Gallbladder (tissue), 1 donor: ENCODE measurements around the genes SNRNP25, RGS11 and MCRIP2.

GRCh38 chr16:53765-54350 lies at the start of gene SNRNP25:
Gene SNRNP25, plus strand, starts transcription at chr16:53828.
- PRO-cap, result bidirectional peak, plus-strand start at chr16:53873, minus-strand start at chr16:53608

DNA sequence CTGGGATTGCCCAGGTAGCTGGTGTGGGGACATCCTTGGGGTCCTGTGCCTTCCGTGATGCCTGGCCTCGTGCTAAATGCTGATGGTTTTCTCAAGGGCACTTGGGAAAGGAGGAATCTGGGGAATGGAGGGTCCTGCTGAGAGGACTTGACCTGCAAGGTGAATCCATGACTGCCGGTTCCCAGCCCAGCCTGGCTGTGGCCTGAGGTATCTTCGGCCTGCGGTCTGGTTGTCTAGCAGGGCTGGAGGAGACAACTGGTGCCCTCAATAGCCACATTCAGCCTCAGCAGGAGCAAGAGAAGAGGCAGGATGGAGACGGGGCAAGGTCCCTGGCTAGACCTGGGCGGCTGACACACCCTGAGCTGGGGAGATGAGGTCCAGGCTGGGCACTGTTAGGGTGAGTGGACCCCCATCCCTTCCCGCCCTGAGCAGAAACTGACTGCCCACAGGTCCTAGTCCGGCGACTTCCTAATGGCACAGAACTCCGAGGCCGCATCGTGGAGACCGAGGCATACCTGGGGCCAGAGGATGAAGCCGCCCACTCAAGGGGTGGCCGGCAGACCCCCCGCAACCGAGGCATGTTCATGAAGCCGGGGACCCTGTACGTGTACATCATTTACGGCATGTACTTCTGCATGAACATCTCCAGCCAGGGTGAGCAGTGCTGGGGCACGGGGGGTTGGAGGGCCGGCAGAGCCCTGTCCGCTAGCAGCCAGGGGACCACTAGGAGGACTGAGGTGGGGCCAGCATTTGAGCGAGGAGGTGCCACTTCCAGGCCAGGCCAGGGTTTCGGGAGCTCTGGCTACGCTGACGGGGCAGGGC lies 4.8 kb downstream of the MPG start:
- PRO-cap, result no peak

DNA sequence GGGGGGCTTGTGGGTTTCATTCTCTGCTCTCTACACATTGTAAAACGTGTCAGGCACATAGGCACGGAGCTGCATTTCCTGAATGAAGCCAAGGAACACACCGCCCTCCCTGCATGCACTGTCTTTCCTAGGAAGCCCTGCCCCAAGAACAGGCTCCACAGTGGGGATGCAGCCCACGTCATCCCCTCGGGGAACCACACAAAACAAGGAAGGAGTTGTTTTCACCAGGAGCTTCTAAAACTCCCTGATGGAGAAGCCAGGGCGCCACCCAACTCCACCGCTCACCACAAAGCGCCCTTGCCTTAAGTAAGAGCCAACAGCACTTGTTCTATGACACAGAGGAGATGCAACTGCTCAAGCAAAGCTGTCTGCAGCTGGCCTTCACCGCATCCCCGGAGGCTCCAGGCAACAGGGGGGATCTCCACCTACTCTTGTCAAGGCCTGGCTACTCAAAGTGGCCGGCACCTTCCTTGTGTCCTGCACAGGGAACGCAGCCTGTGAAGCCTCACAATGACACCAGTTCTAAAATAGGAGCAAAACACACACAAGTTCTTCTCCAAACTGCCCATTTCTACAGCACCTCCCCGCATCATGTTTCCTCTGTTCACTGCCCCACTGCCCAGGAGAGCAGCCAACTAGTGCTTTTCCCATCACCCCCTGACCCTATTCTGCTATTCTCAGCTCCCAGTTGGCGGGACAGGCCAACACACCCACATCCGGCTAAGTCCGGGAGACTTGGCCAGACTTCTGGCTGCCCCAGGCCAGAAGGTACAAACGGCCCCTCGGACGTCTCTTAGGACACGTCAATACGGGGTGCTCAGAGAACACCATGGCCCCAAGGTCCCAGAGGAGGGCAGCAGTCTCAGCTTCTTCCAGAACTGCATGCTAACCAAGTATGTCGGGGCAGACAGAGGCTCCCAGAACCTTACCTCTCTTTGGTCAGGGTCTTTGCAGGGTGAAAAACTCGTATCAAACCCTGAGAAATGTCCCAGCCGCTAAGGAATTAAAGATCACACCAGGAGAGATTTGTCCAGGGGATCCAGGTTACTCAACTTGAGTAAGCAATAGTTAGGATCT lies 24.3 kb downstream of the MPG start:
- PRO-cap, result no peak

GRCh38 chr16:275017-276213 lies at the start of gene RGS11:
Gene RGS11, minus strand, starts transcription at chr16:275944.
- PRO-cap, result no peak

DNA sequence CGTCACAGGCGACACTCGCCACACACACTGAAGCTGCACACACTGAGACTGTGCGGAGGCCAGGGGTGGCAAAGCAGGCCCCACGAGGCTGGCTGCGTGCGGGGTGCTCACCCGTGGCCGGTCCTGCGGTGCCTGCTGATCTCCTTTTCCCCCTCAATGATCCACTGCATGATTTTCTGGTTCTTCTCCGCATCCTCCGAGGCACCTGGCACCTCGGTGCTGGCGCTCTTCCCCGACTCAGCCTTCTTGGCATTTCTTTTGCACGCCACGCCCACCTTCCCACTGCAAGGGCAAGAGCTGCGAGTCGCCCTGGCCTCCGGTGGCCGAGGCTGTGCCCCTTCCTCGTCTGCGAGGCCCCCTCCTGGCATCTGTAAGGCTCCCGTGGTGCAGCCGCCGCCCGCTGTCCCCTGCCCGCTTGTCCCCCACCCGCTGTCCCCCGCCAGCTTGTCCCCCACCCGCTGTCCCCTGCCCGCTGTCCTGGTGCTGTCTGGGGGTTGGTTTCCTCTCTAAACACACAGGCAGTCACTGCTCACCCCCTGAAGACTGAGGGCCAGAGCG lies 14.1 kb downstream of the PDIA2 start:
- PRO-cap, result no peak

DNA sequence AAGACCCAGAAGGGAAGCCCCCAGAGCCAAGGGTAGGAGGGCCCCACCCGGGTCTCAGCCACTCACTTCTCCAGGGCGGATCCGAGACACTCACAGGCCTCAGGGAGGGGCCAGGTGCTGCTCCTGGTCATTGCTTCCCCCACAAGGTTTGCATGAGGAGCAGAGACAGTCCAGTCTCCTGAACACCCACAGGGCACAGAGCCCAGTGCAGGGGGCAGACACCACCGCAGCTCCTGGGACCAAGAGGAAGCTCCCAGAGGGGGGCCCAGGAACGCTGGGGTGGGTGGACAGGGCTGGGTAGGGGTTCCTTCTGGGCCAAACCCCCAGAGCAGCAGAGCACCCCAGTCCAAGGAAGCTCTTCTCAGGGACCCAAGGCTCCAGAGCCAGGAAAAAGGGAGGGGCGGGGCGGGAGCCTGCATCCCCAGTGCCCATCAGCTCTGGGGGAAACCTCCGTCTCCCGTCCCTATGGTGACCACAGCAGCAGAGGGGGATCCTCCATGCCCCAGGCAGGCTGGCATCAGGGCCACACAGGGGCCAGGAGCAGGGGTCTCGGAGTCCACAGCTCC lies 746 bp upstream of the MRPL28 start:
- PRO-cap, result no peak

DNA sequence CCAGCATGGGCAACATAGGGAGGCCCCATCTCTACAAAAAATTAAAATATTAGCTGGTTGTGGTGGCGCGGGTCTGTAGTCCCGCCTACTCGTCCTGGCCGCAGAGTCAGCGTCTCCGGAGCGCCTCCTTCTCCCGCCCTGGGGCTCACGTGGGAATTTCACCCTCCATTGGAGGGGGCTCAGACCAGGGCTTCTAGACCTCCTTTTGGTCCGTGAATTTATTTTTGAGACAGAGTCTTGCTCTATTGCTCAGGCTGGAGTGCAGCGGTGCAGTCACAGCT lies 457 bp upstream of the NME4 start:
- PRO-cap, result no peak

DNA sequence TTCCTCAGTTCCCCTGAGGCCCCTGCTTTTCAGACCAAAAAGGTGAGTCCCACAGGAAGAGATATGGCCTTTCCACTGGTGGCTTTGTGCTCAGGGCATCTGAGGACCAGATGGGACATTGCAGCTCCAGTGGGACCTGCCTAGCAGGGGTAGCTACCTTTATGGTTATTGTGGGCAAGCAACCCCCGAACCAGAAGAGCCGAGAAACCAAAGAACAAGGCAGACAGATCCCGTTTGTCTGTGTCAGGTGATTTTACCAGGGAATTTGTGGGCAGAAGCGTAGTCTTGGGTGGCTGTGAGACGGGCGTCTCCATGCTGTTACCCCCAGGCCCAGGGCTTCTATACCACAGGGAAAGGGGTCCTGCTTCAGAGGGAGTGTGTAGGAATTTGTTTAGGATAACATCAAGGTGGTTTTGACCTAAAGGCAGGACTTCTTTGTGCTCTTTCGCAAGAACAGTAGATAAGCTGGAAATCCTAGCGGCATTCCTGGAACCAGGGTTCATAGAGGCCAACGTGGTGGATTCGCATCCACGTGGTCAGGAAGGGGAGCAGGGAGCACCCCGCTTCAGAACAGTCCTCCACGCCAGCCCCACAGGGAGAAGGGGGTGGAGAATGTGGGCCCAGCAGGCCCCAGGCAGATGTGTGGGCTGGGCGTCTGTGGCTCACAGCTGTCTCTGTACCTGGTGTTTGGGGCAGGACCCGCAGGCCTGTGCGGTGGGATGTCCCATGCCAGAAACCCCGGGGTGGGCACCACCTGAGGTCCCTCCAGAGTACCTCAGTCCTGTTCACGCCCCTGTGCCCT lies 3.9 kb downstream of the DECR2 start:
- PRO-cap, result no peak

GRCh38 chr16:477325-477848 lies 50.1 kb upstream of the CAPN15 start:
- PRO-cap, result bidirectional peak, plus-strand start at chr16:477605, minus-strand start at chr16:477489

- PRO-cap, result no peak
Observed at GRCh38 chr16:496431-497328, 30.8 kb upstream of the CAPN15 start.

DNA sequence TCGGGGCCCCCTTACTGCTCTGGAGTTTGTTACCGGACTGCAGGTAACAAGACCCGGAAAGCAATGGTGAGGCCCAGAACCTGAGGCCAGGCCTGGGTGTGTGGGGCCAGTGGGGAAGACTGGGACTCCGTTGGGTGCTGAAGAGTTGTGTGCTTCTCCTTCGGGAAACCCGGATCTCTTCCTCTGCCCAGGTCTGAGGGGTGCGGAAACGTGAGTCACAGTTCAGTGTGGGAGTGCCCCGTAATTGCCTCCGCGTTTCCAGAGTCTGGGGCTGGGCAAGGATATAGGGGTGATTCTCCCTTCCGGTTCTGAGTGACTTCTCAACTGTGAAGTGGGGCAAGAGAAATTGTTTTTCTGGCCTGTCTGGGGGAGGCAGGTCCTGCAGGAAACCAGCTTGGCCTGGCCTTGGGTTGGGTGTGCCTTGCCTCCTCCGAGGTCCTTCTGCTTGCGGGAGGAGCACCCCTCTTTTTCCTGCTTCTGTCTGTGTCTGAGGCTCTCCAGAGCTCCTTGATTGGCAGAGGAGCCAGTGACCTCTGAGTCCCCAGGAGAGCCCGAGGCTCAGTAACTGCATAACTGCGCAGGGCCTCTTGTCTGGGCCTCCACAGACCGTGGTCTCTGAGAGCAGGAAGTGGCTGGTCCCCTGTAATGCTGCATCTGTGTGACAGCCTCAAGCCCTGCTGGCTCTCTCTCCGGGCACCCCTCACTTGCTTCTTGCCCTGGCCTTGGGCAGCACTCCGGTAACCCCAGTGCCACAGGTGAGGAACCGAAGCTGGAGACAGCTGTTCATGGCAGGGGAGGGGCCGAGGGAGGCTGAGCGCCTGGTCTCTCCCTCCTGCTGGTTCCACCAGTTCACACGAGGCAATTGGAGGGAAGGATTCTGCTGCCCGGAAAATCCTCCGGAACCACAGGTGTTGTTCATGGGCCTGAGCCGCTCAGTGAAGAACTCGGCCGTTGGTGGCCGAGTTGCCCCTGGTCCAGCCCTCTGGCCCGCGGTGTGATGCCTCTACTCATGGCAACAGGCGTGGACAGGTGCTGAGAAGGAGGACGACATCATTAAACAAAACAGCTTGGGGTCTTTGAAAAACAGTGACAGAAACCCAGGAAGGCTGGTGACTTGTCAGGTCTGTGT lies 1.5 kb downstream of the CAPN15 start:
- PRO-cap, result unidirectional peak, minus-strand start at position 121 of the sequence; unidirectional peak, minus-strand start at position 185 of the sequence; unidirectional peak, minus-strand start at position 617 of the sequence

- PRO-cap, result no peak
Observed at GRCh38 chr16:554964-555556, 5.1 kb upstream of the PRR35 start.

DNA sequence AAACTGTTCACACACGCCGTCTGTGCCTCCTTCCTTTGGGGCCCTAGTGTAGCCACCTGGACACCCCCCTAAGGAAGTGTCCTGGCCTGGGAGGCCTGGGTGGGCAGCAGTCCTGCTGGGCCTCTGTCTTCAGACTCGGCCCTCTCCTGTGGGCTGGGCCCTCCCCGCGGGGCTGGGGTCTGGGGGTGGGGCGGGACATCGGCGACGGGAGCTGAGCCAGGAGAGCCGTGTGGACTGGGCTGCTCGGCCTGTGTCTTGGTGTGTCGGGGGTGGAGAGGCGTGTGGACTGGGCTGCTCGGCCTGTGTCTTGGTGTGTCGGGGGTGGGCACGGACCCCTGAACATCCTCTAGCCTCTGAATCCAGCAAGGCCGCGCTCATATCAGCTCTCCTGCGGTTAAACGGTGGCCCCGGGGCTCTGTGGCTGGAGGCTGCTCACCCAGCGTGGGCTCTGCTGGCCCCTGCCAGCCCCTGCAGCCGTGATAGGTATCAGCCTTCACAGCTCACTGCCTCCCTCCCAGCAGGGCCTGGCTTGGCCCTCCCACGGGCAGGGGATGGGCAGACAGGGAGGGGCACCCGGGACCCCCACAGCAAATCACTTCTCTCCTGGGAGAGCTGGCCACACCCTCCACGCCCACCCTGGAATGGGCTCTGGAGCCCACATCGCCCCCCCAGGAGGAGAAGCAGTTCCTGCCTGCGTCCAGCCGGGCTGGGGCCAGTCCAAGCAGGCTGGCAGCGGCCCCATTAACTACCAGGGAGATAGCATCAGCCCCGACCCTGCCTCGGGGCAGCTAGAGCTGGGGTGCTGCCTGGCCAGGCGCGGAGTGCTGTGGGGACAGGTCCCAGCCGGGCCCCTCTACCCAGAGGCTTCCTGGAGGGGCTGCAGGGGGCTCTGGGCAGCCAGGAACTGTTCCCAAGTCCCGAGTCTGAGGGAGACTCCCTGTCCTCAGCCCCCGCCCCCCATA lies 1.0 kb upstream of the NHLRC4 start:
- PRO-cap, result no peak

DNA sequence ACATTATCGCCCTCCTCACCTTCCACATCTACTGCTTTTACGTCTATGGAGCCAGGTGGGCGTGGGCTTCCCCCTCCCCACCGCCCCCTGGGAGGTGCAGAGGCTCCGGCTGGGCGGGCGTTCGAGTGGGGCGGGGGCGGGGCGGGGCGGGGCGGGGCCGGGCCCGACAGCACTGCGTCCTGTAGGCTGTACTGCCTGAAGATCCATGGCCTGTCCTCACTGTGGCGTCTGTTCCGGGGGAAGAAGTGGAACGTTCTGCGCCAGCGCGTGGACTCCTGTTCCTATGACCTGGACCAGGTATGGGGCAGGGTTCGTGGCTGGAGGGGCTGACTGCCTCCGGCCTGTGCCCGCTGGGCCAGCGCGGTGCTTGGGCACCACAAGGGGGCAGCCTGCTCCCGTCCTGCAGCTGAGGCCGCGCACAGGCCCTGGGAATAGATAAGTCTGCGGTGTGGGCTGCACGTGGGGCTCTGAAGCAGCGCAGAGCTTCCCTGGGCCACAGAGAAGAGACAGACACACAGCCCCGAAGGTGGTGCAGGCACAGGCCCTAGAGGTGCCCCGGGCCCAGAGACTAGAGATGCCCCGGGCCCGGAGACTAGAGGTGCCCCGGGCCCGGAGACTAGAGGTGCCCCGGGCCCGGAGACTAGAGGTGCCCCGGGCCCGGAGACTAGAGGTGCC lies 9.3 kb downstream of the PIGQ start:
- PRO-cap, result no peak

- PRO-cap, result no peak
Observed at GRCh38 chr16:584152-584741, 5.6 kb upstream of the RAB40C start.

DNA sequence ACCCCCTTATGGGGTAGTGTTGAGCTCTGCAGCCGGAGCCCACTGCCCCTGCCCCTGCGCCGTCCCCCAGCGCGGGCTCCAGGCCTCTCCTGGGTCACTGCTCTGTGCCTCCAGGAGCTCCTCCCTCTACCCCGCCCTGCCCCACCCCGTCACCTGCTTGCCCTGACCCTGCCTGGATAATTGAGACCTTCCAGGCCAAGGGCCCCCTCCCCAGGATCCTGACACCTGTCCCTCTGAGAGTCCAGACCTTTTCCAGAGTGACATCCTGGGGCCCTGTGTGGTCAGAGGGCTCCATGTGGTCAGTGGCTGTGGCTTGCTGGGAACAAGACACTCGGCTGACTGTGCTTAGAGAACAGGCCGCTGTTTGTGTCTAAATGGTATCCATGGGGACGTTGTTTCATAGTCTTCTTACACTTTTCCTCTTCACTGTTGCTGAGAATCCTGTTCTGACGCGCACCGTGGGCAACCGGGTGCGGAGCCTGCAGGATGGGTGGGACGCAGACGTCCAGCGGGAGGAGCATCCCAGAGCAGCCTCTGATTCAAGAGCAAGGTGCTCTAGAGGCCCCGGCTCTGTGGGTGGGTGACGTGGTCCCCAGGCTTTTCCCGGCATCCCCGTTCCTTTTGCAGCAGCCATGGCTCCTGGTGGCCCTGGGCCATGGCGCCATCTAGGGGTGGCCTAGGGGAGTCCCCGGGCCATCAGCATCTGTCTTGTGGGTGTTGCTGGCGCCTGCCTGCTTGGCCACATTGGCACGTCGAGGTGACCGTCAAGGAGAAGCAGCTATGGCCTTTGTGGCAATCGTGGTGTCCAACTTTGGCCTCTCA lies 20.0 kb upstream of the WFIKKN1 start:
- PRO-cap, result no peak

- PRO-cap, result no peak
Observed at GRCh38 chr16:635489-635839, 641 bp downstream of the METTL26 start.

DNA sequence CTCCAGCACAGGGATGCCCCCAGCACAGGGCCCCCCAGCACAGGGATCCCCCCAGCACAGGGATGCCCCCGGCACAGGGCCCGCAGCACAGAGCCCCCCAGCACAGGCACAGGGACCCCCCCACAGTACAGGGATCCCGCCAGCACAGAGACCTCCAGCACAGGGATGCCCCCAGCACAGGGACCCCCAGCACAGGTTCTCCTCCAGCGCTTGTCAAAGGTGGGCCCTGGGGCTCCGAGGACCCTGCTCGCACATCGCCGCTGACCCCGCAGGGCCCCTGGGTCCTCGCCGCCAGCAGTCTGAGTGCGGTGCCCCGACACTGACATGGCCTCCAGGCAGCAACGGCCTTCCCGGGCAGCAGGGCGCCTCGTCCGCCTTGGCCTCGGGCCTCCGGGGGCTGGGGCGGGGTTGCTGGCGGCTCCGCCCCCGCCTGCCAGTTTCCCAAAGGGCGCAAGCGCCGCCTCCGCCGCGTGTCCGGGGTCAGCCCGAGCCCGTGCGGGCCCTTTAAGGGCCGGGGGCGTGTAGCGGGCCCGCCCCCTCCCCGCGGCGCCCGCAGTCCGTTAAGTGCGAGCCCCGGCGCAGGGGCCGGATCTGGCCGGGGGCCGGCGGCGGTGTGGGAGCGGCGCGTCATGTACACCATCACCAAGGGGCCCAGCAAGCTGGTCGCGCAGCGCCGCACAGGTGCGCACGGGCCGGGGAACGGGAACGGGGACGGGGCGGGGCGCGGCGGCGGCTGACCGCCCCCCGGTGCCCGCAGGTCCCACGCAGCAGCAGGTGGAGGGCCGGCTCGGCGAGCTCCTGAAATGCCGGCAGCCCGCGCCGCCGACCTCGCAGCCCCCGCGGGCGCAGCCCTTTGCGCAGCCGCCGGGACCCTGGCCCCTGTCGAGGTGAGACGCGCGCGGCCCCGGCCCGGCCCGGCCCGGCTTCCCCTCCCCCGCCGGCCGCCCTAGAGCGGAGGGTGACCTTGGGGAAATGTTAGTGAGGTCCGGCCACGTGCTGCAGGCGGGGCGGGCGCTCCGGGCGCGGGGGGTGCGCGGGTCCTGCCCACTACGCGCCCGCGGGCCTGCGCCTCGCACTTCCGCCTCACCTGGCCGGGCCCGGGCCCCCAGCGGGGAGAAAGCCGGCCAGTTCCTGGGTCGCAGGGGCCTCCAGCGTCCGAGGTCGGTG lies at the start of gene MCRIP2:
Gene MCRIP2 (plus strand): TSS at position 466 of the 1,167 bp plus-strand sequence.
- PRO-cap, result bidirectional peak, plus-strand start at position 590 of the sequence, minus-strand start at position 384 of the sequence; bidirectional peak, plus-strand start at position 1,086 of the sequence, minus-strand start at position 948 of the sequence

- PRO-cap, result no peak
Observed at GRCh38 chr16:647973-648603, 1.1 kb upstream of the WDR90 start.

- PRO-cap, result unidirectional peak, plus-strand start at chr16:679606; bidirectional peak, plus-strand start at chr16:680086, minus-strand start at chr16:679797
Observed at GRCh38 chr16:679124-679942, 877 bp upstream of the STUB1 start.